ENCODE results near the genes MAGEA9, MTM1 and FATE1.

DNA sequence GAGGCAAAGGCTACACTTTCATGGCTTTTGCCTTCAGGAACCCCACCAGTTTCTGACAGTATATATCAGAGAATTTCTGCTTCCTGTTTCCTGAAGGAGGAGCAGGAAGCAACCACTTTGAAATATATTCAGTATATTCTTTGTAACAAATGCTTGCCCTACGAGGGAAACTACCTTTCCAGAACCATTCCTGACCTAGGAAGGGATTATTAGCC is 10.0 kb upstream of the FMR1 start:
- PRO-cap, 2 experiments, result no peak in any of the 2 experiments

DNA sequence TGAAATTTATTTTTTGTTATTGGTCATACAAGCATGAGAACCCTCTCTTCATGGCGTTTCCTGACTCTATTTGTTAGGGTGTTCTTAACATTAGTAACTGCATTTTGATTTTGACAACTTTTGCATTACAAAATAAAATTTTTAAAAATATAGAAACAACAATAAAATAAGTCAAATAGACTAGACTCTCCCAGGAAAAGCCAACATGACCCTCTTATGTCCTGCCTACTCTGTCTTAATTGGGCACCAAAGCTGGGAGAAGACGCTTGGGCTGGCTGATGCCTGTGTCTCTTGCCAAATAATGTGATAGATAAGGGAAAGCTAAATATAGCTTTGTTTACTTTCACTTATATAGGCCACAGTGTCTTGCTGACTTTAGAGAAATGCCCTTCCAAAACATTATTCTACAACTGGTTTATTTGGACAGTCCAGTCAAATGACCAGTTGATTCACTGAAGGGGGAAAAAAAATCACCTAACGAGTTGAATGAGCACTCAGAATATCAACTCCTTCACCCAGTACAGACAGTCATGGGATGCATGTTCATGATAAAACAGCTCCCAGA is 54.2 kb downstream of the FMR1NB start:
- PRO-cap, 2 experiments, result no peak in any of the 2 experiments

- PRO-cap, 2 experiments, result no peak in any of the 2 experiments
Measured at GRCh38 chrX:148500345-148500449, 220 bp upstream of the AFF2 start.

- PRO-cap, 2 experiments, result no peak in any of the 2 experiments
Measured at GRCh38 chrX:149183903-149184410, 231.3 kb downstream of the ENSG00000287585 start.

- PRO-cap, 2 experiments, result no peak in any of the 2 experiments
Measured at GRCh38 chrX:149781606-149781989, at the start of gene MAGEA9. TSS of gene MAGEA9 (plus strand) at chrX:149781930.

- PRO-cap, 2 experiments, result no peak in any of the 2 experiments
Measured at GRCh38 chrX:150228347-150228632, 134.8 kb upstream of the MAMLD1 start.

- PRO-cap, 2 experiments, result peak in 2 of 2 experiments; most common plus-strand start chrX:150365601 (in 1); most common minus-strand start chrX:150364967 (in 1)
Measured at GRCh38 chrX:150364841-150365855, 2.0 kb downstream of the MAMLD1 start.

DNA sequence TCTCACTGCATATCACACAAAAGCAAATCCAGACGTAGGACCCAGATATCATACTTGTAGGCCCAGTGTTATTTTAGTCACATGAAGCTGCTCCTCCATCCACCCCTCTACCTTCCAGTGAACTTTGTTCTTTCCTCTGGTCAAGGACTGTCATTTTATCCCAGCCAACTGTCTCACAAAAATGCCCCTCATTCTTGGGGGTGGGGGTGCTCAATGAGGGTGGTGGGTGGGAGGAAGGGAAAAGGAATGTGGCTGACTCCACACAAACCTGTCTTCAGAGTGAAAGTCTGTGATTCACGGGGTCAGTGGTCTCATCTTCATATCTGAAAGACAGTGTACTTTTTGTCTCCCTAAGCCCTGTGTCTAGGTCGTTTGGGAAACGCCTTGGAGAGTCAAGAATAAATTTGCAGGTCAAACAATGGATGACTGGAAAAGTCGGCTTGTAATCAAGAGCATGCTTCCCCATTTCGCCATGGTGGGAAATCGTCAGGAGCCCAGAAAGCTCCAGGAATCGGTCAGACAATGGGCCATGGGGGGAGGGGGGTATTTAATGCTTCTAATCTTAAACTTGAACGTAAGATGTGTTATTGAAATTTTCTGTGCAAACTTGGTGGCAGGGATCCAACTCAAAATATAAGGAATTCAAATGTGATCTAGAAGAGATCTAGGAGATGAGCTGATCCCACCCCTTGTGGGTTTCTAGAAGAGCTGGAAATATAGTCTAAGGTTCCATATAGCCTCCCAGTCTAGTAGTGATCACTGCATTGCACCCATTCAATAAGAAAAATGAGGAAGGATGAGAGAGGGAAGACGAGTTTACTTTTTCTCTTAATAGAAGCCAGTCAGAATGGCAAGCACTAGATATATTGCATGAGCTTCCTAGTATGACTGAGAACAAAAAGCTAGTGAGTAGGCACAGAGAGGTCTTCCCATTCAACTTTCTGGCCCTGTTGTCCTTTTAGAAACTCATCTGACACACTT is 82.3 kb downstream of the MAMLD1 start:
- PRO-cap, 2 experiments, result no peak in any of the 2 experiments

DNA sequence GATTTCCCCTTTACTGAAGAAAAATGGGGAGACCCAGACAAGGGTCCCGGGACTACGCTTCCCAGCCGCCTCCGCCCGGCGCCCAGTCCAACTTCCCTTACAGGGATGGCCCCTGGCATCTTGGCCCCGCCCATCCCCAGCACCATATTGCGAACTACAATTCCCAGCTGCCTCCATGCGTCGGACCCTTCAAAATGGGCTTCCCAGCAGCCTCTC is 289 bp upstream of the MTM1 start:
- PRO-cap, 2 experiments, result no peak in any of the 2 experiments

GRCh38 chrX:150568440-150569645 is at the start of gene MTM1:
TSS of gene MTM1 (plus strand) at chrX:150568621.
- PRO-cap, 2 experiments, result peak in 2 of 2 experiments; most common plus-strand start chrX:150568637 (in 2); most common minus-strand start chrX:150569277 (in 1)

- PRO-cap, 2 experiments, result no peak in any of the 2 experiments
Measured at GRCh38 chrX:150572011-150572715, 3.7 kb downstream of the MTM1 start.

- PRO-cap, 2 experiments, result peak in 2 of 2 experiments; most common minus-strand start chrX:150692813 (in 1)
Measured at GRCh38 chrX:150692748-150693083, 480 bp upstream of the MTMR1 start.

- PRO-cap, 2 experiments, result no peak in any of the 2 experiments
Measured at GRCh38 chrX:150765016-150765463, 71.8 kb downstream of the MTMR1 start.

DNA sequence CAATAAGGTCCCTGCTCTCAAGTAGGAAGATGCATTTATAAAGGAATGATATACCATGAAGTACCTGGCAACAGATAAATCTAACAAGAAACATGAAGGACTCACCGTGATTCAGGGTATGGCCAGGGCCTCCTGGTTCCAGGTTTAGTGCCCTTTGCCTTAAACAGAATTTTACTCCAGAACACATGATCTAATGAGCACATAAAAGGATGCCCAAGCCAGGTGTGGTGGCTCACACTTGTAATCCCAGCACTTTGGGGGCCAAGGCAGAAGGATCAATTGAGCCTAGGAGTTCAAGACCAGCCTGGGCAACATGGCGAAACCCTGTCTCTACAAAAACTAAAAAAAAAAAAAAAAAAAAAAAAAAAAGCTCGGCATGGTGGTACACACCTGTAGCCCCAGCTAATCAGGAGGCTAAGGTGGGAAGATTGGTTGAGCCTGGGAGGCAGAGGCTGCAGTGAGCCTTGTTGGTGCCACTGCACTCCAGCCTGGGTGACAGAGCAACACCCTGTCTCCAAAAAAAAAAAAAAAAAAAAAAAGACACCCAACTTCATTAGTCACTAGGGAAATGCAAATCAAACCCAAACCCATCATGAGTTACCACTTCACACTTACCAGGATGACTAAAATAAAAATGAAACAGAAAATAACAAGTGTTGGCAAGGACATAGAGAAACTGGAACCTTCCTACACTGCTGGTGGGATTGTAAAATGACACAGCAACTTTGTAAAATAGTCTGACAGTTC is 18.9 kb downstream of the CD99L2 start:
- PRO-cap, 2 experiments, result no peak in any of the 2 experiments

GRCh38 chrX:150983845-150984205 is 690 bp downstream of the HMGB3 start:
- PRO-cap, 2 experiments, result no peak in any of the 2 experiments

DNA sequence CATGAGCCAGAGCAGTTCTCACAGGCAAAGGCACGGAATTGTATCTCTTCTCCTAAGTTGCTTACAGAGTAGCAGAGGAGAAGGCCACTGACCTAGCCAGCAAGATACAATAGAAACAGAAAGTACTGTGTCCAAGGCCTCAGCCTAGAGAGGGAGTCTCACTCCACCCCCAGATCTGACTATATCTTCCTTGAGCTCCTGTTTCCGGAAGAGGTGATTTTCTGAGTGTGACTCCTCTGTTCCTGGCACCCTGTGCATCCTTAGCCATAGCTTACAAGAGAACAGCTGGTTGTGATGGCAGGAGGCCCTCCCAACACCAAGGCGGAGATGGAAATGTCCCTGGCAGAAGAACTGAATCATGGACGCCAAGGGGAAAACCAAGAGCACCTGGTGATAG is at the start of gene FATE1:
Gene FATE1 (plus strand): TSS at position 210 of the 397 bp plus-strand sequence.
- PRO-cap, 2 experiments, result no peak in any of the 2 experiments

DNA sequence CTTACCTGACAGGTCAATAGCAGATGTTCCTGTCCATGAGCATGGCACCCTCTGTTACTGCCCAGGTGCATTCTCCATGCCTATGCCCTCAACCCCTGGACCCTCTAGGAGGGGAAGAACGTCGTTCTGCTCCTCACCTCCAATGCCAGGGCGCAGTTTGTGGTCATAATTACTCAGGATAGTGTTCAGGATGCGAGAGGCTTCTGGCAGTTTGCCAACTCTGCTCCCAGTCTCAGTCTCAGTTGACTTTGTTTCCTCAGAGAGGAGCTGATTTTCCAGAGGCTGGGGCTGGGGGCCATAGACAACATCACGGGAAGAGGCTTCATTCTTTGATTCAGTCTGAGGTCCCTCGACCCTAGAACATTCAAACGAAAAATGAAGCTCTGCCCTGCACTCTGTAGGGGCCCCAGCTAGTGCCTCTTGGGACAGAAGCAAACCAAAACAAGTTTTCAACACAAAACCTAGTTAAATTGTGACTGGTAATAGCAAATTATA is 4.4 kb downstream of the GABRE start:
- PRO-cap, 2 experiments, result no peak in any of the 2 experiments

GRCh38 chrX:151972968-151973806 is 1.3 kb downstream of the GABRE start:
- PRO-cap, 2 experiments, result no peak in any of the 2 experiments

DNA sequence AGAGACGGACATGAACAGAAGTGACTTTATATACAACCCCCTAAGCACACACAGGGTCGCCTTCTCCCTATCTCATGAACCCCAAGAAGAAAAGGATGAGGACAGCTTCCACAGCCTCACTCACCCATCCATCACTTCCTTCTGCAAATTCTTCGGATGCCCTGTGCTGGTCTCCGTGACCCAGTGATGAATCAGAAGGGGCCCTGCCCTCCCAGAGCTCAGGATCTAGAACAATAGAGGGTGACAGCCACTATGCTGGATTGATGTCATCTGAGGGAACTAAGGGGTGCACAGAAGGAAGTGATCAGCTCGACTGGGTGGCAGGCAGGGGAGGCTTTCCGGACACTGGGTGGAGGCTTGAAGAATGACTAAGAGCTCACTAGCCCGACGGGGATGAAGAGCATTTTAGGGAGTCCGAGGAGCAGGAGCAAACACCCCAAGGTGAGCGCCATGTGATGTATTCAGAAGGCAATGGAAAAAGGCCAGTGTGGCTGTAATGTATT is 1.4 kb upstream of the ZNF185 start:
- PRO-cap, 2 experiments, result no peak in any of the 2 experiments

GRCh38 chrX:152897359-152897727 is 524 bp upstream of the ZNF185 start:
- PRO-cap, 2 experiments, result no peak in any of the 2 experiments